HTERT-HM (cell line): ENCODE data around the genes CLCN1, ZYX, CTAGE8, ARHGEF5 and C7orf33.

- RRBS, result no CpG with 5 or more reads among the region's 10 CpGs
Observed at GRCh38 chr7:143268607-143269769, 5.7 kb downstream of the GSTK1 start.

DNA sequence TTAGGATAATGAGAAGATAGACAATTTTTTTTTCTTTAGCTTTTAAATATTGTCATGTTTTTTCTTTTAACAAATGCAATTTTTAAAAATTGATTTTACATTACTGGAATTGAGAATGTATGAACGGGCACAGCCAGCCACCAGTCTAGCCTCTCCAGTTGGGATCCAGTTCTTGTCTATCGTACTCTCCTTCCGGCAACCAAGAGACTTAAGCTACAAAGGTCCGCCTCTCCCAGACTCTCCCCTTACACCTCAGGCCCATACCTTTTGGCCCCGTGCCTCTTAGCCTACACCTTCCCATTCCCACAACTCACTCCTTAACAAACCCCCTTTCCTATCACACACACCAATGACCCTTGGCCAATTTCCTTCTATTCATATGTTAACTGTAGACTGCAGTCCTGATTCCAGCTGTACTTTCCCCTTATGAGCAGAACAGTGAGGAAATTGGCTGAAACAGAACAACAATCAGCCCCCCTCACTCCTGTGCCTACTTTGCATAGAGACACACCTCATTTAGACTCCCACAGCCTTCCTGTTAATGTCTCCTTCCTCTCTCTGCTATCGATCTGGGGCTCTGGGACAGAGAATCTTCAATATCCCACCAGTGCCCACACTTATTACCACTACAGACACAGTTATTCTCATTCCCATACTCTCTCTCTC lies 1.4 kb upstream of the TMEM139 start:
- RRBS, result no CpG with 5 or more reads among the region's 6 CpGs

- RRBS, result no CpG with 5 or more reads among the region's 5 CpGs
Observed at GRCh38 chr7:143289549-143289840, 1.3 kb downstream of the CASP2 start.

GRCh38 chr7:143302967-143304206 lies 12.5 kb upstream of the CLCN1 start:
- RRBS, result no CpG with 5 or more reads among the region's 19 CpGs

- RRBS, result no CpG with 5 or more reads among the region's 5 CpGs
Observed at GRCh38 chr7:143316007-143316215, at the start of gene CLCN1. CLCN1 (plus strand) TSS chr7:143316111.

DNA sequence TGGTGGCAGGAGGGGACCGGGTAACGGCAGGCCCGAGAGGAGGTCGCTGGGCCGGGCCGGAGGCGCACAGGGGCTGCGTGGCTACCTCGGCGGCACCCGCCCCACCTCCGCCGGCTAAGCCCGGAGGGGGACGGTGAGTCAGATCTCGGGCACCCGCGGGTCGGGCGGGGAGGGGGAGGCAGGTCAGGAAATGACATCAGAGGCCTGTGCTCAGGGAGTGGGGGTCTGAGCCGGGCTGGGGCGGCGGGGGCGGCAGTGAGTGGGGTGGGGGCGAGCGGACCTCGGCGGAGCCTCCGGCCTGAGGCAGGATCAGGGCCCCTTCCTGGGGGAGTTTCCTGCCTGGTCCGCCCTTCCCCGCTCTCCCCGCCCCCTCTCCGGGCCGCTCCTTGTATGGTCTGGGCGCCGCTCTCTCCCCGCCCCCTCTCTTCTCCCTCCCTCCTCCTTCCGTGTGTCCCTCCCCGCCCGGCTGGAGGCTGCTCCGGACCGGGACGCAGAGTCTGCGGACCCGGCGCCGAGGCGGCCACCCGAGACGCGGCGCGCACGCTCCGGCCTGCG lies at the start of gene ZYX:
ZYX (plus strand) TSS at position 491 of the 555 bp plus-strand sequence.
- RRBS, result 2% methylated on average over 47 of the region's 56 CpGs

DNA sequence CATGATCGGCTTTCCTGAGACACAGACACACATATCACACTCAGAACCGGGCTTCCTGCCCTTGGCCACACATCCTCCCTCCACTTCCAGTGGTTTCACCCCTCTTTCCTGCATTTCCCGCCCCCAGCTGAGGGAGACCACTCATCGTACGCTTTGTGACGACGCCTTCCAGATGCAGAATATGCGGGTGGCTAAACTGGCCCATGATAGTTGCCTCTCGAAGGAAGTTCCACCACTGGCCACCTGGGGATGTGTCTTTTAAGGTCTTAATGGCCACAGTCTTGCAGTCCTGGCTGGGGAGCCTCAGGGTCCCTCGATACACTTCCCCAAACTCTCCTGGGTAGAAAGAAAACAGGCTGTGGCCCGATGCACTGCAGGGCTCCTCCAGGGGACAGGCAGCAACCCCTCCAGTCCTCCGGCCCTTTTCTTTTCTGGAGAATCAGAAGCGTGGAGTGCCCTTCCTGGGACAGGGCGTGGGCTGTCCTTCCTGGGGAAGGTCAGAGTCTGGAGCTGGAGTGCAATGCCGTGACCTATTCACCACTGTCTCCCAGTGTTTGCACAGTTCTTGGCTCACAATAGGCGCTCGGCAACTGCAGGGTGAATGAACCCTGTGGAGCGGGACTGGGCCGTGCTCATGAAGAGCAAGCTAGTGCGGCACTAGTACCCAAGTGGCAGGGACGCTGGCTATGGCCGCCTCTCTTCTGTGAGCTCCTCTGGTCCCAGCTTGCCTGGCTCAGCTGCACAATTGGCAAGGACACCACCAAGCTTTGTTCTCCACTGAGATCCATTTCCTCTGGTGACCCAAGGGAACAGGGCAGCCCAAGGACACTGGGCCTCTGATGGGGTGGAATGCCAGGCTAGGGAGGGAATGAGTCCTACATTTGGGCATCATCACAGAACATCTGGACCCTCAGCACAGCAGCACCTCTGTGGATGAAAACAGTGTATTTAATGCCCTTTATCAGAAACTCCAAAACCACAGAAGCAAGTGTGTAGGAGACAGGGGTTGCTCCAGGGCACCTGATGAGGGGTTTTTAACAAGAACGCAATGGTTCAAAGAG lies 13.2 kb downstream of the EPHA1 start:
- RRBS, result no CpG with 5 or more reads among the region's 23 CpGs

GRCh38 chr7:143477506-143477812 lies 214 bp upstream of the TAS2R41 start:
- RRBS, result no CpG with 5 or more reads among the region's 1 CpG

- RRBS, result 2% methylated on average over 7 of the region's 66 CpGs
Observed at GRCh38 chr7:143836415-143837314, 65.3 kb downstream of the TCAF1 start.

- RRBS, result no CpG with 5 or more reads among the region's 20 CpGs
Observed at GRCh38 chr7:144269058-144269527, at the start of gene CTAGE8. CTAGE8 (minus strand) TSS chr7:144269288.

DNA sequence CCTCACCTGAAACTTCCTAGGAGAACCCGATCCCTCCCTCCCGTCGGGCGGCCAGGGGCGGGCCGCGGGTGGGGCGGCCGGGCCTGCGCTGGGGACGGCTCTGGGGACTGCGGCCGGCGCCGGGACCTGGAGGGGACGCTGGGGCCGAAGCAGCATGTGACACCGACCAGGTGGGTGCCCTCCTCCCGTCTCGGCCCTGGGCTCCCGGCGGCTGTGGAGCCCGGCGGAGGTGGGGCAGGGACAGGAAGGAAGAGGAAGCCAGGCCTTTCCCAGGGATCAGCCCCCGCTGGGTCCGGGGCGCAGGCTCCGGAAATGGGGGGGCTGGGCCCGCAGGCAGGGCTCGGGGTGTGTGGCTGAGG lies at the start of gene ARHGEF5:
ARHGEF5 (plus strand) TSS at position 71 of the 359 bp plus-strand sequence.
- RRBS, result no CpG with 5 or more reads among the region's 30 CpGs

DNA sequence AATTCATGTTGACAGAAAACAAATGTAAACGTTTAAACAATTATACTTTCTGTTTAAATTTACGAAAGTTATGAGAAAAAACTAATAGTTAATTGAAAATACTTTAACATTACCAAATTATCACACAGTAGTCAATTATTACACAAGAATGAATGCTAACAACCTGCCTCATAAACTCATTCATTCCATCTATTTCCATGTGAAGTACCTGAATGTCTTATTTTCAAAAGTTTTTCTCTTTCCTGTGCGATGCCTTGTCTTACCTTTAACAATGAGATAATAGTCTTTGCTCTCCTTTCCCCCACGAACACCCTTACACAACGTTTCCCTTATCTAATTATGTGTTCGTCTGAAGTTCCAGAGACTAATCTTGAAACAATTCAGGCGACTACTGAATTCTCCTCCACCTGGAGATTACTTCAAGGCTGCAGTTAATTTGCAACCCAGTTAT lies 1.5 kb downstream of the TPK1 start:
- RRBS, result no CpG with 5 or more reads among the region's 7 CpGs

- RRBS, result no CpG with 5 or more reads among the region's 35 CpGs
Observed at GRCh38 chr7:146018877-146019948, 97.4 kb upstream of the CNTNAP2 start.

GRCh38 chr7:146582272-146582681 lies 465.7 kb downstream of the CNTNAP2 start:
- RRBS, result no CpG with 5 or more reads among the region's 3 CpGs

DNA sequence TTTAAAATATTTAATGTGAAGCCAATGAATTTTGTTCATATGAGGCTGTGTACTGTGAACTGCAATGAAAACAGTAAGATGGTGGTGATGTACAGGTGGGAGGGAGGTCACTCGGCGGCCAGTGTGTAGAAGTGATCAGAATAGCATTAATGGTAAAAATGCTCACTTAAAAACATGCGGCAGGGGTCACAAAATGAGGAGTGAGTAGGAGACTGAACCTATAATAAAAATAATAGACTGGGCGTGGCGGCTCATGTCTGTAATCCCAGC lies 322.5 kb upstream of the C7orf33 start:
- RRBS, result no CpG with 5 or more reads among the region's 5 CpGs

- RRBS, result no CpG with 5 or more reads among the region's 2 CpGs
Observed at GRCh38 chr7:148304503-148304979, 286.0 kb upstream of the C7orf33 start.

DNA sequence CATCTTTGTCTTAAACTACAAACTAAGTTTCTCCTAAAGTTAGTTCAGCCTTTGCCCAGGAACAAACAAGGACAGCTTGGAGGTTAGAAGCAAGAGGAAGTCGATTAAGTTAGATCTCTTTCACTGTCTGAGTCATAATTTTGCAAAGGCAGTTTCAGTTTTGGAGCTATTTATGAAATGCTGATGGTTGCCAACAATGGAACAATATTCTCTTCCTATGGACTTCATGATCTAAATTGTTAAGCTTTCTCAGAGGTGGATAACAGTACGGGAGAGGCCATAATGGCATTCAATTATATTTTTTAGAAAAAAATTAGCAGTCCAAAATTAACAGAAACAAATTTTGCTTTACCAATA lies 25.9 kb upstream of the C7orf33 start:
- RRBS, result no CpG with 5 or more reads among the region's 2 CpGs

DNA sequence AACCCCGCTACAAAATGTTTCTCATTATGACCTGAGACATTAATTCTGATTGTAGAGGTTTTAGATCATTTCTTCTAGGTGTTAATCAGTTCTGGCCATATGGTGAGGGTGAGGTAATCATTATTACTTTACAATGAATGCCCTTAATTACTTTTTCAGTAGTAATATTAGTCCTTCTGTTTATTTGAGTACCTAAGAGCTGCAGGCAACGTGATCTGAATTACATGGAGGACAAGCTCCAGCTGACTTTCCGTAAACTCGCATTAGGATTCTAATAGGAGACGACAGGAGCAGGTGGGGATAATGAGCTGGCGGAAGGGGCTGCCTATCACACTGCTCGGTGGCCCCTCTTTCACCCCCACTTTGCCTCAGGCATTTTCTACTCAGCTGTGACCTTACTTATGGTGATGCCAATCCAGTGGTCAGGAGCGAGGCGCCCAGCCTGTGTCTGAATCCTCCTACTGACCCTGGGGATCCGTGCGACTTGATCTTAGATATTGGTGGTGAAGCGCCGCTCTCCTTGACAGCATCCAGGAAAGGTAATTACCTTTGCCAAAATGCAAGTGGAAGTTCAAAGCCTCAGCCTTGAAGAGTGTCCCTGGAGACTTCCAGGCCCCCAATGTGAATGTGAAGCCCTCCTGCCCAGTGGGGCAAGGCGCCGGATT lies at the start of gene C7orf33:
C7orf33 (plus strand) TSS at position 398 of the 665 bp plus-strand sequence.
- RRBS, result no CpG with 5 or more reads among the region's 15 CpGs

GRCh38 chr7:148699154-148699419 lies 384 bp downstream of the CUL1 start:
- RRBS, result under 1% methylated on average over 24 of the region's 36 CpGs

GRCh38 chr7:148774383-148774978 lies 75.8 kb downstream of the CUL1 start:
- RRBS, result no CpG with 5 or more reads among the region's 1 CpG